Endothelial cell (in vitro differentiated cells): ENCODE measurements around the gene CDC42.

DNA sequence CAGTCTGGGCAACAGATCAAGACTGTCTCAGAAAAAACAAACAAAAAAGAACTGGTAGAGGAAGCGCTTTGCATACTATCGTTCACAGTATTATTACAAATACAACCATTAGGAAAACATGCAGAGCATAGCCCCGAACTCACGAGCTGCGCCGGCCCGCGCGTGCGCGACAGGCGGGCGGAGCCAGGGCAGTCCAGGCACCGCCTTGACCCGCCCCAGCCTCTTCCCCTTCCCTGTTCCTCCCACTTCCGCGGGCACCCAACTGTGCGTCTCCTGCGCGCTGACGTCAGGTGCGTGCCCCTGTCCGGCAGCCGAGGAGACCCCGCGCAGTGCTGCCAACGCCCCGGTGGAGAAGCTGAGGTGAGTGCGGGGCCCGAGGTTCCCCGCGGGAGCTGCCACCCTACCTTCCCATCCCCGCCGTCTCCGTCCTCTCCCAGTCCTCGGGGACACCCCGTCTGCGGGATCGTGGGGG lies at the start of gene CDC42:
CDC42 (plus strand) TSS at position 327 of the 472 bp plus-strand sequence.
- PRO-cap: bidirectional peak, plus-strand start at position 338 of the sequence, minus-strand start at position 212 of the sequence

DNA sequence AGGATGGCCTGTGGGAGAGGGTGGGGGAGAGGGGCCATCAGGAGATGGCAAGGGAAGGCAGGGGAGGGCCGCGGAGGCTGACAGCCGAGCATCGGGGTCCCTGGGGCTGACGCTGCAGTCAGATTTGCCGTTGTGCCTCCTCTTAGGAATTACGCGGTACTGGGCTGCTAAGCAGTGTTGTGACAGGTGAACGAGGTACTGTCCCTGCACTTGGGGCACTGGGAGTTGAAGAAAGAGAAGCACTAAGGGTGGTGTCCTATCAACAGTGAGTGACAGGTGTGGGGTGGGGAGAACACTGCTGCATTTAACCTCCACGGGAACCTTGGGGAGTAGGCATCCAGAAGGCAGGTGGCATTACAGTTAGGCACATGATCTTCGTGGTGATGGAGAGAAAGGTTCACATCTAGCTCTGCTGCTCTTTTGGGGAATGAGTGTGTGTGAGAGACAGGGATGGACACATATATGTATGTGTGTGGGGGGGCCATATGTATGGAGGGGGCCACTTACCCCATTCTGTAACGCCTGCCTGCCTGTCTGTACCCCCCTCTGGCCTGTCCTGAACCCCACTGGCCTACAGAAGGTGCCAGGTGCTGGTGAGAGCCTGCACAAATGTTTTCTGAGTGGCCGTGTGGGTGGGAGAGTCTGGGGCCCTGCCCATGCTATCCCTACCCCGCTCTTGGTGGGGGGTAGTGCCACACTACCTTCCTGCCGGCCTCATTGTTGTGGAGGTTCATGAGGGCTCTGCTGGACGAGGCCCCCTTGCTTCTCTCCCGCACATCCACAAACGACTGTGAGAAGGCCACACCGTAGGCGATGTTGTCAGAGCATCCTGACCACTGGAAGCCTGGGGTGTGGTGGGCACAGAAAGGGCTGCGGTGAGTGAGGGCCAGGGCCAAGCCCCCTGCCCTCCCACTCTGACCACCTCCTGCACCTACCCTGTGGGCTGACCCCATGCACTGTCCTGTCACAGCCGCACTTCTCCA lies 22.1 kb downstream of the WNT4 start:
- PRO-cap: unidirectional peak, plus-strand start at position 612 of the sequence

GRCh38 chr1:22376513-22376887 lies 75.2 kb upstream of the ZBTB40 start:
- PRO-cap: no peak

- PRO-cap: no peak
These were observed 67.6 kb upstream of the ZBTB40 start for GRCh38 chr1:22384008-22384446.

DNA sequence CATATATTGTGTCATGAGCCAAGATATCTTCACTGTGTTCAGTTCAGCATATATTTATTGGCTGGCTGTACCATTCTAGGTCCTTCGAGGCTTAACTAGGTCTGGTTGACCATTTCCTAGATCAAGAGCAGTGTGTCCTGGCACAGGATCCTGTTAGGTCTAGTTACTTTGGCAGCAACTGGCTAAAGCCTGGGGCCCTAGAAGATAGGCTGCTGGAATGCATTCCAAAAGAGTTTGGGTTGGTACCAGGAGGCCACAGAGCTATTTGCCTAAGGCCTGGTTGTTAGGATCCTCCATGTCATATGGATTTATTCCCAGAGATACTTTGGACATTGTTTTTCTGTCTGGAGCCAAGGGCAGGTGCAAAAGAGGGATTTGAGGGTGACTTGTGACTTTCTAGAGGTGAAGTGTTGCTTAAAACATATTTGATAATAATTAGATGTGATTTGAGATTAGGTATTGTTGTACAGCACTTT lies 21.1 kb downstream of the ZBTB40 start:
- PRO-cap: no peak

DNA sequence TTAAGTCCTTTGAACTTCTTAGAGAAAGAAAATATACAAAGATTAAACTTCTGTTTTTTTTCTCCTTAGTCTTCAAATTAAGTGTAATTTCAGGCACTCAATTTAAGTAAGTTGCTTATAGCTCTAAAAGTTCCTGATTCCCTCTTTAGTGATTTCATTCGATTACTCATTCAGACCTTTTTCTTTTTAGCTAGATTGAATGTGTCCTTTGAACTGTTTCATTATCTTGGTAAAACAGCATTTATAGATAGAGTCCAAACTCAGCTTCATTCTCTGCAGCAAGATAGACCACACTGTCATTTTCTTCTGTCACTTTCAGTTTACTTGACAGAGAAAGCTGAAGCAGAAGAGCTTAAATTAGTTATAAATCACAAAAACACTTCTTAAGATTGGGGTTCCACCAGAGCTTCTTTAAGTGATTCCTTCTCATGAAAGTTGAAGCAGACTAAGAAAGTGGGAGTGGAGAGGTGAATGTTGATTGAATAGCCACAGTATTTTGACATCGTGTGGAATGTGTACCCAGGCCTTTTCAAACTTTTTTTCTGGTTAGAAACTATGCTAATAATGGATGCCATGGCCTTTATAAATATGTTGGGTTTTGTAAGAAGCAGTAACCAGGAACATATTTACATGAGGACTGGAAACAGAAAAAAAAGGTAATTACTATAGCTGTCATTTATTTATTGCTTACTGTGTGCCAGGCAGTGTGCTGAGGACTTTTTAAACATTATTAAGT lies 52.2 kb downstream of the ZBTB40 start:
- PRO-cap: no peak

- PRO-cap: no peak
These were observed 33.2 kb upstream of the EPHA8 start for GRCh38 chr1:22529951-22530645.

GRCh38 chr1:22537084-22537283 lies 26.3 kb upstream of the EPHA8 start:
- PRO-cap: no peak

DNA sequence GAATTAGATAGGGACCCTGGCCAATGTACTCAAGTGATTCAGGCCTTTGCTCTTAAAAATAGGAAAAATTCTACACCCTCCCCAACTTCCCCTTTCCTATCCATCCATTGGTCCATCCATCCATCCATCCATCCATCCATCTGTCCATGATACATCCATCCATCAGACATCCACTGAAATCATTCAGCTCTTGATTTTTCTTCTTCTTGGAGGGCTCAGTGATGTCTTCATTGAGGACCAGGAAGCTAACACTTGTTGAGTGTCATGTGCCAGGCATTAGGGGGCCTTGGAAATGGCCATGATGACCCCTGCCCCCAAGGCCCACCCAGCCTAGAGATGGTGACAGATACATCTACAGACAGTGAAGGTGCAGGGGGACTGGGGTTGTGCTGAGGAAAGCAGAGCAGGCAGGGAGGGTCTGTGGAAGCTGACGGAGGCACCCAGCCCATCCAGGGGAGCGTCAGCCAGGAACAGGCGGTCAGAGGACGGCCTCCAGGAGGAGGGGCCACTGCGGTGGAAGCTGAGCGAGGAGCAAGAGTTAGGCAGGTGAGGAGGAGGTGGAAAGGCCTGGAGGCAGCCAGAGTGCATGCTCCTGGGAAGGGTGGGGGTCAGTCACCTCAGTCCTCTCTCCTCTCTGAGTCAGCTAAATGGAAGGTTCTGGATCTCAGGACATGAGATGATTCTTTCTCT lies 82.0 kb downstream of the EPHB2 start:
- PRO-cap: no peak

GRCh38 chr1:22914059-22915077 lies 58.3 kb downstream of the LACTBL1 start:
- PRO-cap: no peak

GRCh38 chr1:23027039-23027411 lies 7.8 kb downstream of the KDM1A start:
- PRO-cap: no peak

DNA sequence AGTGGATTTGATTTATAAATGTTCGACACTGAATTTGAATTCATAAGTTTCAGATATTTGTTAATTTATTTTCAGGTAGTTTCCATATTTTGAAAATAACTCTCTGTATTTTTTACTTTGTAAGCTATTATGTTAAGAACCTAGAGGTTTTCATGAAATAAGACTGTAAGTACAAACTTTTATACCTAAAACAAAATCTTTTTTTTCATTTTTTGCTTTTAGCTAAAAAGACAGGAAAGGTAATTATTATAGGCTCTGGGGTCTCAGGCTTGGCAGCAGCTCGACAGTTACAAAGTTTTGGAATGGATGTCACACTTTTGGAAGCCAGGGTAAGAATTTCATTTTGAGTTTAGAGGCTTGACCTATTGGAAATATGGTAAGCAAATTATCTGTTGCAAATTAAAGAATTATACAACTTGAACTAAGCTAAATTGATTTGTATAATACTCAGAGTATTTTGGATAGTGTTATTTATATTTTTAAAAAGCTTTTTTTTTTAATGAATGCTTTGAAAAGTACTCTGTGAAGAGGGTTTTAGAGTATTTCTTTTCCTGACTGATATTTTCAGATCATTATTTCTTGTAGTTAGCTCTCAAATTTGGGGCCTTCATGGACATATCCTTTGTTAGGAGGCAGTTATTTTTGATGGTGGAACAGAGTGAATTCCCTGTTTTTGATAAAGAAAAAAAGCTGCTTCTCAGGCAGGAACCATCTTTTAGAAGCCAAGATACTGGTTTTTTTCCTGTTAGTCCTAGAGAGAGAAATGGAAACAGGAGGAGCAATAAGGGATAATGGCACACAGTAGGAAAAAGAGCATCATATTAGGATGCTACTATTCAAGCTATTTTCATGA lies 36.7 kb downstream of the KDM1A start:
- PRO-cap: no peak

- PRO-cap: no peak
These were observed 49.2 kb downstream of the KDM1A start for GRCh38 chr1:23068327-23068913.

- PRO-cap: no peak
These were observed 74.3 kb downstream of the KDM1A start for GRCh38 chr1:23093503-23093976.

DNA sequence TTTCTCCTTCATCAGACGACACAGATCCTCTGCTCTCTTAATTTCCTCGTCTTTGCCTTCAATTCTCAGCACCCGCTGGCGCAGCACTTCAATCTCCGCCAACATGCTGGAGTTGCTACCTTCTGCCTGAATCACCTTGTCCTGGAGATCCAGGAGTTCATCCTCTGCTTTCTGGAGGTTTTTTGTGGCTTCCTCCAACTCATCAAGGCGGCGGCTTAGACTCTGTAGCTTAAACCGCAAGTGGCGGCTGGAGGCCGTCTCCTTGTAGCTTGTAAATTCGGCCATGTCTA lies 74.7 kb downstream of the KDM1A start:
- PRO-cap: no peak

GRCh38 chr1:23167025-23168135 lies 49.9 kb downstream of the HTR1D start:
- PRO-cap: bidirectional peak, plus-strand start at chr1:23167461, minus-strand start at chr1:23167465; bidirectional peak, plus-strand start at chr1:23167838, minus-strand start at chr1:23167833; bidirectional peak, plus-strand start at chr1:23168096, minus-strand start at chr1:23168009

GRCh38 chr1:23177201-23178316 lies 39.7 kb downstream of the HTR1D start:
- PRO-cap: bidirectional peak, plus-strand start at chr1:23177695, minus-strand start at chr1:23177640; bidirectional peak, plus-strand start at chr1:23177851, minus-strand start at chr1:23177941; bidirectional peak, plus-strand start at chr1:23178078, minus-strand start at chr1:23178120

DNA sequence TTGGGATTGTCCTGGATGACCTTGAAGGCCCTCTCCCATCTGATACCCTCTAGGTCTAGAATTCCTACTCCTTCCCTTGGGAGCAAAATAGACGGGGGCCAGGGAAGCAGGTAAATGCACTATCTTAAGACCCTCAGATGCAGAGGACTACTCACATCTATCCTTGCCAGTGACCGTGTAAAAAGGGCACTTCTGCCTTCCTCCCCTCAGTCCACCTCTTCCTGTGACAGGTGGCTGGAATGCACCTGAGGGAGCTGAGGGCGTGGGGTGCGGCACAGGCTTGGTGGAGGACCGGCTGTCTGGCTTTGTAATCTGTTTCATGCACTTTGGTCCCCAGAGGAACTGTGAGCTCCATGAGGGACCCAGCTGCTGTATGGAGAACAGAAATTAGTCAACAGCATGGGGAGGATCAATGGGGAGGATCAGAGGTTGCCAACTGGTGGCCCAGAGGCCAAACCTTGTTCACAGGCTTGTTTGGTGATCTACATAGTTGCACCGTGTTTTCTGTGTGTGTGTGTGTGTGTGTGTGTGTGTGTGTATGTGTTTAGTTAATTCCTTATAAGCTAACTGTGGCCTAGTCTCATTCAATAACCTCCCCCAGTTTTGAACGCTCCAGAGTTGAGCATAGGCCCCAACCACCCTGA lies 29.7 kb downstream of the HTR1D start:
- PRO-cap: no peak

- PRO-cap: no peak
These were observed 28.6 kb downstream of the HTR1D start for GRCh38 chr1:23188690-23189194.

GRCh38 chr1:23194581-23195107 lies 22.7 kb downstream of the HTR1D start:
- PRO-cap: bidirectional peak, plus-strand start at chr1:23194960, minus-strand start at chr1:23194846